Airway epithelial cell (primary cell): ENCODE measurements around a stretch of chr14.

- RAMPAGE, long total RNA, result no peak
Measured at GRCh38 chr14:96198523-96199151, 6.0 kb upstream of the BDKRB2 start.

DNA sequence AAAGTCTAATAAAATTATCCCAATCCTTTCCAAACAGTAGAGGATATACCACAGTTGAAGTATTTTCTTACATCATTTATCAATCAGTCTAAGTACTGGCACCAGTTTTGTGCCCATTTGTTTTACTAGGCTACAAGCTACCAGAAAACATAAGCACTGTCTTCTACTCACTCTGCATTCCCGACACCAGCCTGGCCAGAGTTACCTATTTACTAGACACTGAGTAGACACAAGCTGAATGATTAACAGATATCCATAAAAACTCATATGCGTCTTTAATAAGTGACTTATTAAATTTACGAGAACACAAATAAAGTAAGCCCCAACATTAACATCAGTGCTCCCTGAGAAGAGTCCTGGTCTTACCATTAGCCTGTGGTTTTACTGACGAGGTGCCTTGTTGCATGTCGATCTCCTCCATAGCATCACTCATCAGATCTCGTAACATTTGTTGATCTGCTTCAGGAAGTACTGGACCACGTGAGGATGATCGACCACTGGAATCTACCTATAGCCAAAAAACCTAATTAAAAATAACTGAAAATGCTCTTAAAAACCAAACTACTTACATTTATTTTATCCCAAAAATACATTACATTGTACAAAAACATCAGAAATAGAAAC lies 53.2 kb downstream of the BDKRB1 start:
- RAMPAGE, long total RNA, result no peak

DNA sequence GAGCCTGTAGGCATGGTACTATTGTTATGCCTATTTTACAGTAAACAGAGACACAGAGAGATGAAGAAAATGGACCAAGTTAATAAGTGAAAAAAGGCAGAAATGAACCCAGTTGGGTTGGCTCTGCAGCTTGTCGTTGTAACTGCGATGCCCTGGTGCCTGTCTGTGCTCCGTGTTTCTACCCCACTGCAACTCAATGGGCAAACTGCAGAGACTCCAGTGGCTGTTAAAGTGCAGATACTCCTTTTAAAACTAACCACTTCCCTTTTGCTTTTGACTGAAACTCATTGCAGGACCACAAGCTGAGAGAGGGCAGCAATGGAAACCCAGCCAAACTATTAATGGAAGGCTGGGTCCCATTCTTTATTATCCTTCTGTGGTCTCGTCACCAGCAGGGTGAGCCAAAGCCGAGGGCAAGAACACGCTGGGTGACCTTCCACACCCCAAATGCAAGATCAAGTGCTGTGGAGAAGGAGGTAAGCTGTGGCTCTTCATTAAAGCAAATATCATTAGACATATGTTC lies 910.4 kb downstream of the VRK1 start:
- RAMPAGE, long total RNA, result no peak

GRCh38 chr14:97724394-97724813 lies 927.2 kb downstream of the VRK1 start:
- RAMPAGE, long total RNA, result no peak

DNA sequence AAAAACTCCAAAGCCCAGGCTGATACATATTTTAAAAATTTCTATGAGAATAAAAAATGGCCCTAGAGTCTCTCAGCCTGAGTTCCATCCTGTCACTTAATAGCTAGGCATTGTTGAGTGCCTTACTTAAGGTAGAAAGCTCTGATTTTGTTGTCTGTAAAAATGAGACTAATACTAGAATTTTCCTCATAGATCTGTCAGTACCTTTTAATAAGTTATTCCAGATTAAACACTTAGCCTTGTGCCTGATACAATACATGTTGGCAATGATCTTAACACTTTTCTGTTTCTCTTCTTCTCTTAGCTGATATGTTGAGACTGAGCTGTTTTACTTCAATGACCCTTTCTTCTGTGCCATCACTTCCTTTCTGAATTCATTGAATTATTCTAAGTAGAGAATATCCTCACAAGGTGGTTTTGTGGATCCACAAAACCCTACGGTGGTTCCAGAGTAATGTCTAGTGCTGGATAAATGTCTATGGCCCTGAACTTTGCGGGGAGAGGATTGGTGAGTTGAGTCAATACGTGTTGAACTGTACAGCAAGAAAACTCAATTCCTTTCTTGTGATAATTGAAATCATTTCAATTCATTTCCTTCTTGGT lies 1177.4 kb downstream of the VRK1 start:
- RAMPAGE, long total RNA, result no peak

DNA sequence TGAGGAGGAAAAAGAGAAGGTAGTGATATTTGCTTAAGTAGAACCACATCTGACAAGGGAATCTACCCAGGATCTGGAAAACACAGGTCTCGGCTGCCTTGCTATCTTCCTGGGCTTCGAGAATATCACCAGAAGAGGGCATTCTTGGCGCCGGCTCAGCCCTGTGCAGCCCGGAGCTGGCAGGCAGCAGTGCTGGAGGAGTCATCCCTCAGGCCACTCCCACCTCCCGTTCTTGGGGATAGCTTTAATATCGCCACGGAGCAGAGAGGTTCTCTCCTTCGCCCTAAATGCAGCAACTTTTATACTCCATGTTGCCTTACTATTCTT lies 1181.2 kb downstream of the VRK1 start:
- RAMPAGE, long total RNA, result no peak

DNA sequence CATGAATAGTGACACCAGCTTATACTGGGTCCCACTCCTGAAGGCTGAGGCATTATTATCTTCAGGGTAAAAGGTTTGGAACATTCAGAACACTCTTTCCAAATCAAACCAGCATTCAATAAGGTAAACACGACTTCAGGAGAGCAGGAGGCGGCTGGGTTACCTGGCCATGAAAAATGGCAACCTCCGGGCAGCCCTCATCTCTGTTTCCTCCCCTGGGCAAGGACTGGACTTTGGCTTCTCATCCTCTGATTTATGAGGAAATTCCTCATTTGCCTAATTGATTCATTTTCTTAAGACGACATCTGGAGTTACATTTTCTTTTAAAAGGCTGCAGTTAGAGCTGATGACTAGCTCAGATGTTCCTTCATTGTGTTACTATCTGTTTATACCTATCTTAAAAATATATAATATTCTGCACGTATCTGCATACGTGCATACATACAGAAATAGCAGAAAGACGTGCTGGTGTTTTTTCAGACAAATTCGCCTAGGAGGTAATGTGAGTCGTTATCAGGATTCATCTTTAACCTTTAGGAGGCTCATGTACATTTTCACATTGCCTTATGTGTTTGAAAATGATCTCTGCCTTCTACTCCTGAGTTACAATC lies 1133.8 kb downstream of the BCL11B start:
- RAMPAGE, long total RNA, result no peak

DNA sequence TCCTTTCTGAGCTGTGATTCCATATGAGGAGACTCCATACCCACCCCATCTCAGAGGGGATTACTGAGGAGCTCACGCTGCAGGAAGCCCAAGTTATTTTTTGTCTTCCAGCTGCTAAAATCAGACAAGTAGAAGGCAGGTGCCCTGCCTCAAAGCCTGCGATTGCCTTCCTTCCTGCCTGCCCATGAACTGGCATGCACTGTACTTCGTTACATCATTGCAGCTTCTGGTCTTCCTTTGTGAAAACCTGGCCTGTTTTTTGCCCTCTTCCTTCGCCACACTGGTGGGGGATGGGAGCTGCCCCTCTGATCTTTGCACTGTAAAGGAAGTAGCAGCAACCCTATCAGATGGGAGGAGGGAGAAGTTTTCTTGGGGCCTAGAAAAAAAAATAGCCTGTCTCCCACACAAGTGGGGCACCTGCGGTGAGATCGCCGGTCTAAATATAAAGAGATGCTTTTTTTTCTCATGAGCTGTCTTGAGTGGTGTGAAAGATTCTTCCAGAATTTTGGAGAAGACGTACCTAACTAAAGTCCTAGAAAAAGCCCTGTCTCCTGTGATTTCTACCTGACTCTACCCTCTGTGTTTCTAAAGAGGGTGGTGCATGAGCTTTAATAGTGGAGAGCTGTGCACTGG lies 1098.6 kb downstream of the BCL11B start:
- RAMPAGE, long total RNA, result no peak

DNA sequence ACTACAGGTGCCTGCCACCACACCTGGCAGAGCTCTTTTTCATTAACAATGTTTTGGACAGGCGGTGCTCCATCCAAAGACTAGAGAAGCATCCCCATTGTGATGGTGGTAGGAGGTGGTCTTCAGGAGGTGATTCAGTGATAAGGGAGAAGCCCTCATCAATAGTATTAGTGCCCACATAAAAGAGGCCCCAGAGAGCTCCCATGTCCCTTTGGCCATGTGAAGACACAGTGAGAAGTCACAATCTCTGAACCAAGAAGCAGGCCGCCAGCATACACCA lies 920.4 kb downstream of the BCL11B start:
- RAMPAGE, long total RNA, result no peak

GRCh38 chr14:99287180-99287711 lies 15.2 kb upstream of the BCL11B start:
- RAMPAGE, long total RNA, result no peak

GRCh38 chr14:99360748-99361471 lies 88.9 kb upstream of the BCL11B start:
- RAMPAGE, long total RNA, result no peak

DNA sequence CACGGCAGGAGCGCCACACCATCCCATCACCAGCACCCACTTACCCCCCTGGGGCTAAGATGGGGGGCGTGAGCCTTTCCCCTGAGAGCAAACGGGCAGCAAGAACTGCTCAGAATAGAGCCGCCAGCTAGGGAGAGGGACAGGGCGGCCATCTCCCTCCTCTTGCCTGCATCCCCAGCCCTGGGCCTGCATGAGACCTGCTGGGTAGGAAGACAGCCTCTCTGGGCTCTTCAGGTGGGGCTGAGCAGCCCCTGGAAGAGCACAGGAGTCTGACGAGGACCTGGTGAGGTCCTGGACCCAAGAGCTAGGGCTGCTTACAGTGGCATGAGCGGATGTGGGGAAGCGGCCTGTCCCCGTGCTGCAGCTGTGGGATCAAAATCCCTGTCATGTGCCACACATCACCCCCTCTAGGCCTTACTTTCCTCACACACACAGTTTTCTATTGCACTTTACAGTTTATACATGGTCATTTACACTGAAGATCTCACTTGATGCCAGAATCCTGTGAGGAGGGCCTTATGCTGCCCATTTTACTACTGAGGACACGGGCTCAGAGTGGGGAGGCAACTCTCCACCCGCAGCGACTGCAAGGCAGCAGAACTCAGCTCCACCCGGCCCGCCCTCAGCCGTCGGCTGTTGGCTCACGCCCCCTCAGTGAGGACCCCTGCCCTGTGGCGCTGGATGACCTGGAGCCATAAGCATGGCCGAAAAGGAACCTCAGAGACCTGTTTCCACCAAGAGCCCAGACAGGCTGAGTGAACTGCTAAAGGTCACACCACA lies 32.5 kb downstream of the CCNK start:
- RAMPAGE, long total RNA, result no peak

GRCh38 chr14:99525433-99525693 lies 44.2 kb downstream of the CCNK start:
- RAMPAGE, long total RNA, result no peak

DNA sequence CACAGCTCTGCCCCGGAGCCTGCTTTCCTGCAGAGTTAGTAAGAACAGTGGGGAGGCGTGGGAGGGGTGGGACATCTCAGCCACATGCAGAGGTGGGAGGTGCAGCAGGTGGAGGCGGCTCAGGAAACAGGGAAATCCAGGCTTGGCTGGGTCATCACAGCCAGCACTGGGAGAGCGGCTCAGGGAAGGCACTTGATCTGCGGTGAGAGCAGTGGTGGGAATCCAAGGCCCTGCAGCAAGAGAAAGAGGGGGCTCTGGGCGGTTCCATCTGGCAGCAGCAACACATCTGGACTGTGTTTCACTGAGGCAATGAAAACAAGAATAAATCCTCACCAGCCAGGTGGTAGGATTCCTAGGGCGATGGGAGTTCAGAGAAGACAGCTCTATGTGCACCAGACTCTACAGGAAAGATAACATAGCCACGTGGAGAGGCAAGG lies 57.7 kb downstream of the CCDC85C start:
- RAMPAGE, long total RNA, result no peak

GRCh38 chr14:99596625-99597327 lies 7.2 kb downstream of the CCDC85C start:
- RAMPAGE, long total RNA, result no peak

GRCh38 chr14:99605230-99606121 lies 1.5 kb upstream of the CCDC85C start:
- RAMPAGE, long total RNA, result no peak

DNA sequence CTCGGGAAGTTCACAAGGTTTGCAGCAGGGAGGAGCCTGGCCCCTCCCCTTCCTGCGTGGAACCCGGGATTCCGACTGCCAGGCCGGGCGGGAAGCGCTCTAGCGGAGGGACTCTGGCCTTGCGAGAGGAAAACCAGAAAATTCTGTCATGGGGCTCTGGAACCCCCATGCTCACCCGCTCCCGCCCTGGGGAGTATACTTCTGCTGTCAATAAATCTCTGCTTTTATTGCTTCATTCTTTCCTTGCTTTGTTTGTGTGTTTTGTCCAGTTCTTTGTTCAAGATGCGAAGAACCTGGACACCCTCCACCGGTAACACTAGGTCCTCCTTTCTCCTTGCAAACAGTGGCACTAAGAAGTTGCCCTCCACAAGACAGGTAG lies 98.1 kb upstream of the EVL start:
- RAMPAGE, long total RNA, result no peak

GRCh38 chr14:100058805-100059242 lies 6.4 kb upstream of the EVL start:
- RAMPAGE, long total RNA, result no peak

DNA sequence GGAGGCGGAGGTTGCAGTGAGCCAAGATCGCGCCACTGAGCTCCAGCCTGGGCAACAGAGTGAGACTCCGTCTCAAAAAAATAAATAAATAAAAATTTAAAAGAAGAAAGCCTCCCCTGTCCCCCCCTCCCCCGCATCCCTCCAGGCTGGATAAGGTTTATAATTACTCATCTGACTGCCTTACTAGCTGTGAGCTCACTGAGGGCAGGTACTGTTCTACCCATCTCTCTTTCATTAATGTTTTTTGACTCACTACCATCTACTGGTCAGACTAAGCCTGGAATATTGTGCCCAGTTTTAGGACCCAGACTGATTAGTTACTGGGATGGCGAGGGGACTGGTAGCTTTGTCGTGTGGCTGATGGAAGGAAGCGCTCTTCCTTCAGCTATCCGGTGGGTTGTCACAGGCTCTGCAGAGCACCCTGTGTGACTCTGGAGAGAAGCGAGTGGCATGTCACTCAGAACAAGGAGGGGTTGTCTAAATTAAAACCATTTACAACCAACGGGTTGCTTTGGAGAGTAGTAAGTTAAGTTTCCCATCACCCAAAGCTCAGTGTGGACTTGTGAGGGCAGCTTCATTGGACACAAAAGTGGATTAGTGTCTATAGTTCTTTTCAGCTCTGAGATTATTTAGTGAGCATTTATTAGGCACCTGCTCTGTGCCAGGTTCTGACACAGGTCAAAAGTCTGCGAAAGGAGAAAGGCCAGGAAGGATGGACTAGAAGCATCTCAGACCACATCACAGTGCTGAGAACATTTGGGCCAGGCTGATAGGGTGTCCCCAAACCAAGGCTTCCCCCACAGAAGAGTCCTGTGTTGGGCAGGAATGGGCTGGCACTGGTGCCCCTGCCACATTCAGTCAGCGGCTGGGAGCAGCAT lies 17.1 kb downstream of the EVL start:
- RAMPAGE, long total RNA, result no peak

- RAMPAGE, long total RNA, result no peak
Measured at GRCh38 chr14:100093224-100093626, 28.0 kb downstream of the EVL start.